Tongue (tissue), 2 donors: ENCODE measurements around a stretch of chr1.

DNA sequence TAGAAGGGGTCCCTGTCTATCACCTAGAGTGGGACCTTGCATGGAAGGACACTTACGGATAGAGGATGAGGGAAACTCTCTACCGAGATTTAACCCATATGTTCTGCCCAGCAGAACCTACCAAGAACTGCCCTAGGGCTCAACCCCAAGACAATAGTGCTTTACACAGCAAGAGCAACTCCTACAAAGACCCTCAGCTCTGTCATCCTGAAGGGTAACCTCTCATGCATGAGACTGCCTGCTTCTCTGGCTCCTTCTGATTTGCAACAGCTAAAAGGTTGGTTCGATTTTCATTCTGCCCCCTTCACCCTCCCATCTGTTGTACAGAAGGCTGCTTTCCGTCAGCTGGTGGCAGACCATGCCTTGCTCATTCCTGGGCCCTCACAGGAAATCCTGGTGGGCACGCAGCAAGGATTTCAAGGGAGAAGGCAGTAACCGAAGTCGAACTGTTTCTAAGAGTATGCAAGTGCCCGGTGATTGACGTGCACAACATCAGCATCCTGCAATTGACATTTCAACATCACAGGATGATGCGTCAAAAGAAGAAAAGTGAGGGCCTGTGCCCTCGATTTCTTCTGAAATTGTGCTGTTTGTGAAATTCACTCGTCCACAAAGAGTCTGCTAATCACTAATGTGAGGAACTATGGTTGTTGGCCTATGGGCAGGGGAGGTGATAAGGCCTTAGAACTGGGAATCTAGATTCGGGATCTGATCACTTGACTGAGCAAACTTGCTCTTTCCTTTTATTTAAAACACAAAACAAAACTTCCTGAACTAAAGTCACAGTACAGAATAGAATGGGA is 83.9 kb downstream of the PLPP3 start:
- RAMPAGE, long total RNA = no peak

DNA sequence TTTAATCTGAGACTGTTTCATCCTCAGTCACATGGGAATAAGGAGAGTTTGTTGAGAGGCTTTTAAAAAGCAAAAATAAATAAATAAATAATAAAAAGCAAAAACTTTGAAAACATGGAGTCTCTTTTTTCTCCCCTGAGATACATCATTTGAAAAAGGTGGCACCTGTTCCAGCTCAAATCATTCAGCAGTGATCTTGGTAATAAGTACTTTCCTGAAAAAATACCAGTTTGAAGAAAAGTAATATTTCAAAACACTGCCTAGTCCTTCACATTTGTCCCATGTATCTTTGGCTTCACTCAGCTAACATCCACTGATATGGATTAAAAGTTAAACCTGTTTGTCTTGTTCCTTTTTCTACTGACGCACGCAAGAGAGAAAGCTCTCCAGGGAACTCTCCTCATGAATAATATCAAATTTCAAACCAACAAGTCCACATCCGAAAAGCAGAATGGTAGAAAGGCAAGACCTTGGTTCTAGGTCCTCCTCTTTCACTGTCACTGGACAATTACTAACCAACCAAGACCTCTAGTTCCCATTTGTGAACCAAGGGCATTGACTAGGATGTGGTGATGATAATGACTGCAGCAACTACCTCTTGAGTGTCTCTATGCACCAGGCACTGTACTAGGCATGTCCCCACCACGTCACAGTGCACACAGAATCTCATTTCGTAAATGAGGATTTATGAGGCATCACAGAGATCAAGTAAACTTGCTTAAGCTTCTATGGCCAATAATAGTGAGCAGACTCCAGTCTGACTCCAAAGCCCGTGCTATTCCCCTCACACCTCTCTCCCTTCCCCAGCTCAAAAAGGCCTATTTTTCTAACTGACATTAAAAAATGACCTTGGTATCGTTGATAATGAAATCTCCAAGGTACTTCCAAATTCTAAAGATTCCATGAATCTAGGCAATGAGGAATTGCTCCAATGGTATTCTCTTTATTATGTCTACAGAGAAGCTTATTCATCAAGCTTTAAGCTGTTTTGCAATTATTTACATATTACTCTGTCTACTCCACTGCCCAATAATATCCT is 8.4 kb downstream of the PLPP3 start:
- RAMPAGE, long total RNA = no peak

DNA sequence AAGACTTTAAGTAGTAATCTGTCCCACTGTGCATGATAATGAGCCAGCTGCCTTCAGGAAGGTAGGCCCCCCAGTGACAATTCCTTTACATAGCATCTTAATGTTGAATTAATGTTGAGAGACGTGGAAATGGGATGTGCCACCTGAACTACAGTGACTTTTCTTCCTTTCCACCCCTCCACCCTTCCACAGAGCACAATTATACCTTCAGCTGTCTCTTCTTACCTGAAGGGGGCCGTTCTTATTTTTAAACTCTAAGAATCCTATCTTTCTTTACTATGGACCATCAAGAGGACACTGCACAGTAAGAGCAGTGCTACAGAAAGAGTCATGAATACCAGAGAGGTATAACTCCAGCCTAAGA is 2.1 kb downstream of the PLPP3 start:
- RAMPAGE, long total RNA = no peak

DNA sequence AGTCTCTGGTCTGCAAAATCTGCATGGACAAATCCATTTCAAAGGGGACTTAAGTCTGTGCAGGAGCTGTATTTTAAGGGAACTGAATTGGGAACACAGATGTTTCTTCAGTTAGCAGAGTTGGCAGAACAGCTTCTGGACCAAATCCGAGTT is 1.9 kb downstream of the PLPP3 start:
- RAMPAGE, long total RNA = no peak

DNA sequence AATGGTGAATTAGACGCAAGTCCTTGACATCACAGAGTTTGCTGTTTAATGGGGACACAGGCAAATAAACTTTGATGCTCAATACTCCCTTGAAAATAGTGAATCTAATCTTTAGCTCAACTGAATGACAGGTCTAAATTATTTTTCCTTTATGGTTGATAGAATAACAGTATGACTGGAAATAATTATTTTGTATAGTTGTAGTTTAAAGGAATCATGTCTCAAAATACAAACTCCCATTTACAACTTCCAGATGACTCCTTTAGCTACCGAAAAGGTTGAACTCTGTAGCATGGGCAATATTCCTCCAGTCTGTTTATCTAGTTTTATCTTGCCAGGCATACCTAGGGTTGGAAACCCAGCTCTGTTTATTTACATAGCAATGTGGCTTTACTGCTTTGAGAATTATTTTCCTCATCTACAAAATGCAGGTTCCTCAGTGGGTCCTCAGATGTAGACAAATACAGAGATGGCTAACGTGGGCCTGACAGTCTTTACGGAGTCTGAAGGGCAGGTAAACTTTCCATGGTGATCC is 51.0 kb downstream of the C8A start:
- RAMPAGE, long total RNA = no peak

- RAMPAGE, long total RNA = no peak
Measured at GRCh38 chr1:56967317-56967681, 1.5 kb upstream of the C8B start.

DNA sequence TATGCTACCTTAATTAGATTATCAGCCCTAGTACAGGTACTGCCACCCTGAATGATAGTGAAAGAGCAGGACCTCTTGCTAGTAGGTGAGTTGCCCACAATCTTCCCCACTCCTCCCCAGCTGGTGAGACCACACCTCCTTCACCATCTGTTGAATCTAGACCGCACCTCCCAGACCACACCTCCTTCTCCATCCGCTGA is 116.6 kb downstream of the DAB1 start:
- RAMPAGE, long total RNA = no peak

DNA sequence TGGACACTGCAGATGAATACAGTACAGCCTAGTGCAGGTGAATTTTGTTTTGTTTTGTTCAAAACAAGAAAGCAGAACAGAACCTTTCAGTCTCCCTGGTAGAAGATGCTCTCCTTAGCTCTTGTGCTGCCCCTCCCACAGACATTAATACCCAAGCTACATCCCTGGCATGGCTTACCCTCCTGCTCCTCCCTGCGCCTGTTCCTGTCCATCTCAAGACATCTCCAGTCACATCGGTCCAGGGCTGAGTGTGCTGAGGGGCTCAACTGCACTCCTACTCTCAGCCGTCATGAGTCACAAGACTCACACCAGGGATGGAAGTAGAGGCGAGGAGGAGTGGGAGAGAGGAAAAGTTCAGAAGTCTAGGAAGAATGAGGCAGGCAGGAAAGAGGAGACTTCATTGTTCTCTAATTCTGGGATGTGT is 9.2 kb upstream of the TACSTD2 start:
- RAMPAGE, long total RNA = no peak

DNA sequence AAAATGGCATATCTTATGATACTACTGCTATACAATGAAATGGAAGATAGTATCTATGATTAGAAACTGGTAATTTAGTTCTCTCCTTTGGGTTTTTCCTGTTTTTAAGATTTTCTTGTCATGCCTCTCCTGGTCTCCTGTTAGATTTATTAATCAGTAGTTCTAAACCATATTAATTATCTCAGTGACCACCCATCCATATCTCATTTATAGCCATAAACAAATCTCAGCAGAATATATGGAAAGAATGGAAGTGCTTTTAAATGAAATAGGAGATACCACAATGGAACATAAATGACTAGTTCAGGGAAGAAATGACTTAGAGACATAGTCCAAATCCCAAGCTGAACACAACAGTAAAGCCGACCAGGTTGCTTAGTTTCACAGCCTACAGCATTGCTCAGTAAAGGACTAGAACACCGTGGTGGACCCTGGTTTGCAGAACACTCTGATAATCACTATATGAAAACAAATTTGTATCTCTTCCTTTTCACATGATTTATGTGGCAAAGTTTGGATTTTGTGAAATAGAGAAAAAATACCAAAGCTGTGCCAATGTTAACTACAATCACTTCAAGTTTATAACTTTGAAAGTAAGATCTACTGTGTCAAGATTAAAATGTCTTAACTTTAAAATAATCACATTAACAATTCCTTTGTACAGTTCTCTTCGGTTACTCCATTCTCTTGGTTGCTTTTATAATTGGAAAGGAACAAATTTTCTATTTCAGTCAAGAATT is 40.3 kb downstream of the MYSM1 start:
- RAMPAGE, long total RNA = no peak

DNA sequence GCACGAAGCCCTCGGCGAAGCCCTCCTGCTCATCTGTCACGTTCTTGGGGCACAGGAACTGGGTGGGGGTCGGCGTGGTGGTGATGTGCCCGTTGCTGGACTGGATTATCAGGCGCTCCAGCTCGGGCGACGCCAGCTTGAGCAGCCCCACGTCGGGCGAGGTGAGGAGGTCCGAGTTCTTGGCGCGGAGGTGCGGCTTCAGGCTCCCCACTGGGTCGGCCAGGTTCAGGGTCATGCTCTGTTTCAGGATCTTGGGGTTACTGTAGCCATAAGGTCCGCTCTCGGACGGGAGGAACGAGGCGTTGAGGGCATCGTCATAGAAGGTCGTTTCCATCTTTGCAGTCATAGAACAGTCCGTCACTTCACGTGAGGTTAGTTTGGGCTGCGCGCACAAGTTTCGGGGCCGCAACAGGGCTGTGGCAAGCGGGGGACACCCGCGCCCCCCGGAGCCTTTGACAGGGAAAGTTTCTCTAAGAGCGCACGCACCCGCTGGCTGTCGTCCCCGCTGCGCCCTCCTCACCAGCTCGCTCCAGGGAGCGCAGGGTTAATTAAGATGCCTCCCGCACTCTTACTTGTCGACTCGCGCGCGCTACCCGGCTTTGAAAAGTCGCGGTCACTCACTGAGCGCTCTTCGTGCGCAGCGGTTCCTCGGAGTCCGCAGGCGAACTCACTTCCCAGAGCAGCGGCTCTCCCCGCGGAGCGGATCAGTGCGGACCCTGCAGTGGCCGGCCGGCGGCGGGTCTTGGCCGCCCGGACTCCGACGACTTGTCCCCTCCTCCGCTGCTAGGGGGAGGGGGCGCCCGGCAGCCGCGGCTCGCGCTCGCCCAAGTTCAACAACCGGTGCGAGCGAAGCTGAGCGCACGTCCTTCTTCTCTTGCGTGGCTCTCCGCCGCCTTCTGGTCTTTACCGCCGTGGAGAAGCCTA is 860 bp downstream of the JUN start:
- RAMPAGE, long total RNA = no peak

- RAMPAGE, long total RNA = no peak
Measured at GRCh38 chr1:58815003-58816086, 31.5 kb upstream of the JUN start.

DNA sequence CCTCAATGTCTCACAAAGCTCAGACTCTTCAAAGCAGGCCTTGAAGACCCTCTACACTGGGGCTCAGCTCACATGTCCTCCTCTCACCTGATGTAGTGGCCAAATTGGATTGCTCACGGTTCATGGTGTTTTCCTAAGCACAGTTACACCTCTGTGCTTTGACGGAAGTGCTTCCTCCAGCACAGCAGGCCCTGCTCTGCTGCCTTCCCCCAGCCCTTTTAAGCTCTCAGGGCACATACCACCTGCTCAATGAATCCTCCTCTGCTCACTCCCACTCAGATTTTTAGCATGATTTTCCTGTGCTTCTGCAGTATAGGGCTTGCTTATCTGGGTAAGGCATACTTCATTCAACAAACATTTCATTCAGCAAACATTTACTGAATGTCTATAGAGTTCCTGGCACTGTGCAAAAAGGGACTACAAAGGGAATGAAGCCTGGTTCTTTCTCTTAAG is 74.4 kb upstream of the JUN start:
- RAMPAGE, long total RNA = no peak

GRCh38 chr1:58885067-58885860 is 101.4 kb upstream of the JUN start:
- RAMPAGE, long total RNA = no peak

GRCh38 chr1:58941669-58942079 is 157.8 kb upstream of the JUN start:
- RAMPAGE, long total RNA = no peak

DNA sequence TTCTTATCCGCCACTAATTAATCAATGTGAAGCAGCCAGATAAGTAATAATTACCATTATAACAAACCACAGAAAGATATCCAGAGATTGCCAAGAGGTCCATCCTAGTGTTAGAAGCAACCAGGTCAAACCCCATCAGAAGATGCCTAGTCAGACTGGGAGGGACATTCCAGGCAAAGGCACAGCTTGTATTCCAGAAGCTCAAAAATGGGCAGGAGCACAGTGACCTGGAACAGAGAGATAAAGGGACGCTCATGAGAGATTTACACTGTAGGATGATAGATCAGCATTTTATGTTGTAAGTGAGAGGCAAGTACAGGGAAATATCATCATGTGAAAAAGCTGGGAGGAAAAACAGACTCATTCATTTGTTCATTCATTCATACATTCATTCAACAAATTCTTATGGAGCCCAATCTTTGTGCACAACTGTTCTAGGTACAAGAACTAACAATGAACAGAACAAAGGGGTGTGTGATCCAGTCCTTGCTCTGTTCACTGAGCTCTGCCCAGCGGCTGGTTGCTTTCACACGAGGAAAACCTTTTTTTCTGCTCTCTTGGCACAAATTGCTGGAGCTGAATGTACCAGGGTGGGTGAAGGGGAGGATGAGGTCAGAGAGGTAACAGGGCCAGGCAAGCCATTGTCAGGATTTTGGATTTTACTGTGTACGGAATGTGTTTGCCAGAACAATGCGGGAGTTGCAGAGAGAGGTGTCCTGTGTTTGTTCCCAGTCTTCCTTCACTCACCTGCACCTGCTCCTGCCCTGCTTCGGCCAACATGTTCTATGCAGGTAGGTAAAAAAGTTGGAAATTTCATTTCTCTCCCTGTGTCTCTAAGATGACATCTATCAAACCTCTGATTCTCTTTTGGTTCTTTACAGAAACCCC is 240.7 kb upstream of the FGGY start:
- RAMPAGE, long total RNA = no peak

DNA sequence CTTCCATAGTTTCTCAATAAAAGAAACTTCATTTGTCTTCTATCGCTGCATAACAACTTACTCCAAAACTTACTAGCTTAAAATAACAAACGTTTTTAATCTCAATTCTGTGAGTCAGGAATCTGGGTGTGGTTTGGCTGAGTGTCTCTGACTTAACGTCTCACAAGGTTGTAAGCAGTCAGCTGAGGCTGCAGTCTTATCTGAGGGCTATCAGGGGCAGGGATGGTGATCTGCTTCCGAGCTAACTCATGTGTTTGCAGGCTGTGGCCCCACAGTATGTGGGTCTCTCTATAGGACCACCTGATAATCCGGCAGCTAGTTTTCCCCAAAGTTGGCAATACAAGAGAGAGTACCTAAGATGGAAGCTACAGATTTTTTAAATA is 234.2 kb upstream of the FGGY start:
- RAMPAGE, long total RNA = no peak

DNA sequence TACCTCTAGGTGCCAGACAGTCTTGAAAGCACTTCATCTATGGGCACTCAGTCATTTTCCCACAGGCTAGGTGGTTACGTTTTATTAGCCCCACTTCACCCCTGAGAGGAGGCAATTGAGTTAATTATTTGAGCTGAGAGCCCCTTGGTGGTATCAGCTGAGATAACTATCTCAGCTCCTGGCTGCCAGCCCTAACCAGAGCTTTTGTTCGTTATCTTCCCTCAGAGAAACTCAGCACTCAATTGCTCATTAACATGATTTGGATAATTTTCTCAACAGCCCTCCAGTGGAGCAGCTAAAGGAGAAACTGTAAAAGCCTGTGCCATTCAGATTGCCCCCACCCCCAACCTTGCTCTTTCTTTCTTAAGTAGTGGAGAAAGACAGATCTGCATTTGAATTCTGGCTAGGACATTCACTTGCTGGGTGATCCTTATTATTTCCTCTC is 218.8 kb upstream of the FGGY start:
- RAMPAGE, long total RNA = no peak

GRCh38 chr1:59354417-59355076 is 57.7 kb downstream of the FGGY start:
- RAMPAGE, long total RNA = no peak

DNA sequence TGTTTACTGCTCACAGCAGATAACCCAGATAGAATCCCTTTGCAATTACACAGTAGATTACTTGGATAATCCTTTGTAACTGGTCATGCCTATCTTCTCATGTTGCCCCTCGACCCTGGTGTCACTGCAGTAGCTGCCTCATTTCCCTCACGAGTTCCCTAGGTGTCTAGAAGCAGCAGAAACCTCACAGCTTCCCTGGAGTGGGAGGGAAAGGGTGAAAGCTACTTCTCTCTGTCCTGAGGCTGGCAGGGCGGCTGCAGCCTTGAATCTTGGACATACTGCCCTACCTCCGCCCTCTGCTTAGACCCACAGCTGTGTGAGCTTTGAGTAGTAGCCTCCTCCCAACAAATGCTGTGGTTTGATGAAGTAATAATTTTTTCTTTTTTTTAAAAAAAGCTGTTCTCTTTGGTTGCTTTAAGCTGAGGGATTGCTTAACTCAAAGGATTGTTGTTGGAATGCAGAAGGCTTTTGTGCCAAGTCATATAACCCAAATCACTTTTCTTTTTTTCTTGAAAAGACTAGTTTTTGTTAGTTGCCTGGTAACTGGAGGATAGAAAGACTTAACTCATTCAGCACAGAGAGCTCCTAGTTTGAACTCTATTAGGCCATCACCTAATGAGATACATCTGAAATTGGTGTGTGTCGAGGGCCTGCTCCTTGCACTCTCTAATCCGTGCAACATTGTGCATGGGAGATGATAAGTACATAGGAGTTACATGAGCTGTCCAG is 70.8 kb downstream of the FGGY start:
- RAMPAGE, long total RNA = no peak

GRCh38 chr1:60621227-60621939 is 461.0 kb upstream of the NFIA start:
- RAMPAGE, long total RNA = no peak